Colon Carcinoma Metastatic in the Brain (tissue), 2 donors: ENCODE measurements around a stretch of chr10.

- PRO-cap, 2 experiments = no peak in any of the 2 experiments
These were observed 9.7 kb downstream of the EMX2 start for GRCh38 chr10:117552096-117552729.

GRCh38 chr10:118039910-118040531, 6.7 kb downstream of the RAB11FIP2 start:
- PRO-cap, 2 experiments = no peak in any of the 2 experiments

GRCh38 chr10:118209261-118209806, 132.8 kb downstream of the FAM204A start:
- PRO-cap, 2 experiments = no peak in any of the 2 experiments

DNA sequence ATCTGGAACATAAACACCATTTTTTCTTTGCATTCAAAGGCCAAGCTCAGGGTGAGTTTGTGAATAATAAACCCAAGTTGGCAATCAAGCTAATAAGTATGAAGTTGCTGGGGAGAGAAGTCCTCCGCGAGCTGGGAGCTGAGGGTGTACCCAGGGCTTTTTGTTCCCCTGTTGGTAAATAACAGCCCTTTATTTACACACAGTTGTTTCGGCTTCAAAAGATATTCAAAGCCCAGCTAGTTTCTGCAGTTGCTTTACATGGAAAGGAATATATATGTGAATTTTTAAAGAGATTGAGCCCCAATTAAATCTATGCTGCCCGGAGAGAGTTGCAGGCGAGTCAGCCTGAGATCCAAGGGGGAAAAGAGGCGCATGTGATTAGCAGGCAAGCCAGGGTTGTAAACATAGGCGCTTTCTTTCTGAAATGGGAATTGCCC, 70.3 kb downstream of the FAM204A start:
- PRO-cap, 2 experiments = no peak in any of the 2 experiments

GRCh38 chr10:118729497-118730028, 25.2 kb downstream of the CACUL1 start:
- PRO-cap, 2 experiments = no peak in any of the 2 experiments

- PRO-cap, 2 experiments = no peak in any of the 2 experiments
These were observed 5.6 kb upstream of the CACUL1 start for GRCh38 chr10:118760253-118760856.

DNA sequence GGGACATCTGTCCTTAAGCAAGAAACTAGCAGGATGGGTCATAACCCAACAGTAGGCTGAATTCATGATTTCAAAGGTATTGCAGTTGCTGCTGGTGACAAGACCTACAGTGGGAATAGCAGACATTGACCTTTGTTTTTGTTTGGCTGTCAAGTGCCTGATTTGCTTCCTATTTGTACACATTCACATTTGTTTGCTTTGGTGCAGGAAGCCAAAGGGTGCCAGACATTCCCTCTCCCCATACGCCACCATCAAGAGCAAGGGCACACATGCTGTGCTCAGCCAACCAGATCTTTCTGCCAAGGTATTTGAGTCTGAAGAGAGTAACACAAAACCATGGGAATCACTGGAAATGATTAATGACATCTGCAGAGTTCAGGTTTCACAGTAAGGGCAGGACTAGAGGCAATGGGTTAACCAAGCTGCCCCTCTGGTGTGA, 8.8 kb upstream of the CACUL1 start:
- PRO-cap, 2 experiments = no peak in any of the 2 experiments

DNA sequence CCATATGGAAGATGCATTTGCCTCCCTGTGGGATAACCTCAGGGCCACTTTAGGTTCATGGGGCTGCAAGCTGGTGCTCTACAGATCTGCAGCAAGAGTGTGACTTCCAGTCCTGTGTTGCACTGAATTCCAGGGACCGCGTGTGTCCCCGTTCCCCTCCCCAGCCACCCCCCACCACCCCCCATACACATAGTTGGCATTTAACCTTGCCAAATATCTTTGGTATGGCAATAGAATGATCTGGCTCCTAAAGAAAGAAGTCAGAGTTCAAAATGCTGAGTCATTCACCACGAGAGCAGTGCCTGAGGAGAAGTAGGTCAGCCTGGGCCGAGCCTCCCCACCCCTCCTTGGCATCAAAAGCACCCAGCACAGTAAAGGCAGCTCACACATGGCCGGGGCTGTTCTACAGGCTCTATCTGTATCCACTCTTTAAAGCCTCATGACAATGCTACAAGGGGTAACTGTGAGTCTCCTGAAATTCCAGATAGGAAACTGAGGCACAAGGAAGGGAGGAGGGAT, 70.5 kb upstream of the NANOS1 start:
- PRO-cap, 2 experiments = no peak in any of the 2 experiments

- PRO-cap, 2 experiments = no peak in any of the 2 experiments
These were observed 69.5 kb upstream of the NANOS1 start for GRCh38 chr10:118959953-118960429.

GRCh38 chr10:119041083-119041593, 11.6 kb downstream of the NANOS1 start:
- PRO-cap, 2 experiments = no peak in any of the 2 experiments

DNA sequence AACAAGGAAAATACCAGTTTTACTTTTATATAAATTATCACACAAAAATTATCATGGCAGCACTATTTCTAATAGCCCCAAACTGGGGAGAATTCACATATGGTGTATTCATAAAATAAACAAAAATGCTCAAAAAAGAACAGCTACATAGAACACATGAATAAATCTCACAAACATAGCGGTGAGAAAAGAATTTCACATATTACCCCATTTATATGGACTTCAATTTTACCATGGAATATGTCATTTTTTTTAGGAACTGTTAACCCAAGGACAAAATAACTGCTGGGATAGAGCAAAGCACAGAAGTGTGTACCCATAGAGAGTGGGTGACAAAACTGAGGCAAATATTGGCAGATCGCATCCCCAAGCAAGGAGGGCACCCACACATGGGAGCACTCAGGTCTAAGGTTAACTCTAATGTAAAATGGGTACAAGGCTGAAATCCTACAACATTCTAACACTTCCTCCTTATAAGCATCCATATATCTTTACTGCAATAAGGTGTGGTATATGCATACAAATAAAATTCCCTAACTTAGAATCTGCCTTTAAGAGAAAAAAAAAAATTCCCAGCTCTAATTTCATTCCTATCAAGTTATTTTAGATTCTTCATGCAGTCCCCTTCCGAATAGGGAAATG, 18.8 kb downstream of the EIF3A start:
- PRO-cap, 2 experiments = no peak in any of the 2 experiments

- PRO-cap, 2 experiments = no peak in any of the 2 experiments
These were observed 3.5 kb downstream of the PRDX3 start for GRCh38 chr10:119175178-119175496.

GRCh38 chr10:119211078-119211457, 3.7 kb downstream of the GRK5 start:
- PRO-cap, 2 experiments = no peak in any of the 2 experiments

- PRO-cap, 2 experiments = no peak in any of the 2 experiments
These were observed 22.2 kb downstream of the GRK5 start for GRCh38 chr10:119229089-119230454.

GRCh38 chr10:119230651-119231241, 23.4 kb downstream of the GRK5 start:
- PRO-cap, 2 experiments = no peak in any of the 2 experiments

DNA sequence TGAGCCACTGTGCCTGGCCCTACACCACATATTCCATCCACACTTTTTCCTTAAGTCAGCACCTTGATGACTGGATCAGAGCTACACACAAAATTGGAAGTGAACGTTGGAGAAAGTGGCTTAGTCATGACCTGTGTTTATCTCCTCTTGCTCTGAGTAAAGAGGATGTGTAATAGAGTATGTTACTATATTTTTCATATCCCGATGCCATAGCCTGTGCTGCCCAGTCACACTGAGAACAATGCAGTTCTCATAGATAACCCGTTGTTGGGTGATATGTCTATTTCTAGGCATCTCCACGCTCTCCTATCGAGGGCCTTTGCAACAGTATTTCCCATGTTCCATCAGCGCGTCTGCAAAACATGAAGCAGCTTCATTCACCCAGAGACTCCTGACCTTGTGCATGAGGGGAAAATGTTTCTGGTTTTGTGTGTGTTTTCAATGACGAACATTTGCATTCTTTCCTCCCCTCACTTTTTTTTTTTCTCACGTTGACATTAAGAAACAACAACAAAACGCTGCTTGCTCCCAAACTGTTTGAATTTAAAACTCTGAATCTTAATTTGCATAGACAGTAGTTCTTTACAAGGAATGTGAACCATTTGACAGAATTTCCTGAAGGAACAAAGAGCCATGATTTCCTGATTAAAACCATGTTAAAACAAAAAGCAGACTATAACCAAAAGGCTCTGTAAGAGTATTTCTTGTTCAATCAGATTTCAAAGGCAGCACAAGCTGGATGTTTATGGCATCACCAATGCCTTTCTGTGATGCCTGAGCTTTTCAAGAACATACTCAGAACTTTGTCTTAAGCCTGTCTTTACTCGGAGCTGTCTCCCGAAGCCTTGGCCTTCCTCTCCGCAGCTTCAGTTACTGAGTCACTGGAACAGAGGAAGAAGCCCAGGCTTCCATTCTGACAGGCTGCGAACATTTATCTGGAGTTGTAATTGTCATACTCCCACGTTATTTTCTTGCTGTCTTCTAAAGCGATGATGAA, 43.6 kb downstream of the GRK5 start:
- PRO-cap, 2 experiments = no peak in any of the 2 experiments

- PRO-cap, 2 experiments = no peak in any of the 2 experiments
These were observed 81.2 kb downstream of the GRK5 start for GRCh38 chr10:119288304-119289161.

DNA sequence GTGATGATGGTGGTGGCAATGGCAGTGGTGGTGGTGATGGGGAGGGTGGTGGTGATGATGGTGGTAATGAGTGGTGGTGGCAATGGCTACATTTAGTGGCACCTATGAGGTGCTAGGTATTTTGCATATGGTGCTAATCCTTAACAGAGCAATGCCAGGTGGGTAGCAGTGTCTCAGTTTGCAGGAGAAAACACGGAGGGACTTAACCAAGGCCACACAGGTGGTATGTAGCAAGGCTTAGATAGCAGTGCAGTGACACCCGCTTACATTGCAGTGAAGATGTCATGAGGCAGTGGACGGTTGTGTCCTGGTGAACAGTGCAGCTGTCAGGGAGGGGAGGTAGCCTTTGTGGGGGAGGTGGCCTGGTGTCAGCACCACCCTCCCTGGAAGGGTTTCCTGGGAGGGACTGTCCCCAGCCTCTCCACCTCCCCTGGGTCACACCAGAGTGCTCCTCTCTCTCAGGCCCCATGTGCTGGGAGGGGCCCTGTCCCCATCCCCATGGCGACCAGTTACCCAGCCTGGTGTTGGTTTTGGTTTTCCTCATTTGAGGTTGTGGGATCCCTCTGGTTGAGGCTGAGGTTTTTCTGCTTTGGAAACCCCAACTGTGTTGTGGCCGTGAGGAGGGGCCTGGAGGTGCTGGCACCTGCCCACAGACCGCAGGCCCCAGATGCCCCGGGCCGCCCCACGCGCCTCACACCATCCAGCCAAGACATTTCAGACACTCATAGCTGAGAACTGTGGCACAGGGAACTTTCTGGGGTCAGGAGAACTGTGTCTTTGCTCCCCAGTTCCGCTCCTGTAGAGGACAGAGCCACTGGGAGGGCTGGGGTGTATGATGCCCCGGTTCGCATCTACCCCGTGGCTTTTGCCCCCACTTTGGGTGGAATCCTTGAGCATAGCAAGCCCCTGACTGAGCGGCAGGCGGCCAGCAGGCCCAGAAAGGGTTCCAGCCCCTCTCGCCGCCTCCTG, 106.2 kb downstream of the GRK5 start:
- PRO-cap, 2 experiments = no peak in any of the 2 experiments

DNA sequence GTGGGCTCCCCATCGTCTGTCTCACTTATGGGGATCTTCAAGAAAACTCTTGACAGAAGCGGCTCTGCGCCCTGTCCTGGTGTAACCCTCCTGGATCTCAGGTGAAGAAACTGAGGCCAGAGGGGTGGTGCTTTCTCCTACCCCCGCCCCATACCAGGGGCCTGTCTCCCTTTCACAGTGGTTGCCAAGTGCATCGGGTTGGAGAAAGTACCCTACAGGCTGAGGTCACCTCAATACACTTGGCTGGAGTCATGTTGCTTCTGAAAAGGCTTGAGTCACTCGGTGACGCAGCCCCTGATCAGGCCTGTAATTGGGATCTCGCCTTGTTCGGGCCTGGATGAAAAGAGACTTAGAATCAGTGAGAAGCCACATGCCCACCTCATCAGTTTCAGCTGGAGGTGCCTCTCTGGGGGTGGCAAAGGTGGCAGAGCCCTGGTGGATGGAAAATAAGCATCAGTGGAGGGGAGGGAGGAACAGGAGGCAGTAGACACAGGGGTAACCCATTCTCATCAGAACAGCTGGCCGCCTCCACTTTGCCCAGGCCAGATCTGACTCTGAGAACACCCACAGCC, 107.7 kb downstream of the GRK5 start:
- PRO-cap, 2 experiments = no peak in any of the 2 experiments

DNA sequence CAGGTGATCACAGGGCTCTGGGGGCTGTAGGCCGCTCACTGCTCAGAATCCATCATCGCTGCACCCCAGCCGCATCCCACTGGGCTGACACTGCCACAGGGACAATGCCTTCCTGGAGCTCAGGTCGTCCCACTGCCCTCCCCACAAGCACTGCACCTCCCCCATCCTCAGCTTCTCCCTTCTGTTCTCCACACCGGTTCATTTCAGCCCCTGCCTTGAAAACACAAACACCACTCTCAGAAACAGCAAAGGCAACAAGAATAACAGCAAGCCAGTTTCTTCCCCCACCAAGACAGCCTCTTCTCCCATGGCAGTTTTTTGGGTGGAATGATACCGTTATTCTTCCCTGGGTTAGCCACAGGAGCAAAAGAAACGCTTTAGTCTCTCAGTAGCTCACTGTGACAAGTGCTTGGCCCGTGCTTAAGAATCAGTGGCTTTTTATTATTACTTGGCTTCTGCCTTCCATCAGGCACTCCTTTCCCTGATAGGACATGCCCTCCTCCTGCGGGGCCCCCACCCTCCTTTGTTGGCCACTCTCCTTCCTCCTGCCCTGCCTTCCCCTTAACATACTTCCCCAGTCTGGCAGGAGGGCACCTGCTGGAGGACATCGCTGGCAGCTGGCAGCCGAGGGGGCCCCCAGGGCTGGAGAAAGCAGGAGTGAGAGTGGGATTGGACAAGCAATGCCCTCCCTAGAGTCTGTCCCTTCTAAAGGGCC, 111.4 kb downstream of the GRK5 start:
- PRO-cap, 2 experiments = peak in 1 of 2 experiments; most common plus-strand start position 585 of the sequence (in 1); most common minus-strand start position 432 of the sequence (in 1)